Neuron (in vitro differentiated cells): ENCODE measurements around a stretch of chr16.

GRCh38 chr16:56934158-56934598, 2.2 kb downstream of the HERPUD1 start:
- PRO-cap: no peak

DNA sequence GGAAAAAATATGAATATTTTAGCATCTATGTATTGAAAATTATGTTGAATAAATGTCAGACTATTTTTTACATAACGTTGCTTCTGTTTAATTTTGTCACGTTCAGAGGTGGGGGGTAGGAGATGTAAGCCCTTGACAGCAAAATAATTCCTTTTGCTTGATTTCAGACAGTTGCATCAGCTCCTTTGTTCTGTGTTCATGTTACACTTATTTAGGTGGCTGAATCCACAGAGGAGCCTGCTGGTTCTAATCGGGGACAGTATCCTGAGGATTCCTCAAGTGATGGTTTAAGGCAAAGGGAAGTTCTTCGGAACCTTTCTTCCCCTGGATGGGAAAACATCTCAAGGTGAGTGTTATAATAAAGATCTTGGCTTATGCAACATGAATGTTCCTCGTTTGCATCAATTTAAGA, 4.5 kb downstream of the HERPUD1 start:
- PRO-cap: bidirectional peak, plus-strand start at position 230 of the sequence, minus-strand start at position 145 of the sequence

GRCh38 chr16:56944932-56945873, 13.3 kb downstream of the HERPUD1 start:
- PRO-cap: no peak

- PRO-cap: no peak
Observed at GRCh38 chr16:56951312-56951787, 10.4 kb upstream of the CETP start.

DNA sequence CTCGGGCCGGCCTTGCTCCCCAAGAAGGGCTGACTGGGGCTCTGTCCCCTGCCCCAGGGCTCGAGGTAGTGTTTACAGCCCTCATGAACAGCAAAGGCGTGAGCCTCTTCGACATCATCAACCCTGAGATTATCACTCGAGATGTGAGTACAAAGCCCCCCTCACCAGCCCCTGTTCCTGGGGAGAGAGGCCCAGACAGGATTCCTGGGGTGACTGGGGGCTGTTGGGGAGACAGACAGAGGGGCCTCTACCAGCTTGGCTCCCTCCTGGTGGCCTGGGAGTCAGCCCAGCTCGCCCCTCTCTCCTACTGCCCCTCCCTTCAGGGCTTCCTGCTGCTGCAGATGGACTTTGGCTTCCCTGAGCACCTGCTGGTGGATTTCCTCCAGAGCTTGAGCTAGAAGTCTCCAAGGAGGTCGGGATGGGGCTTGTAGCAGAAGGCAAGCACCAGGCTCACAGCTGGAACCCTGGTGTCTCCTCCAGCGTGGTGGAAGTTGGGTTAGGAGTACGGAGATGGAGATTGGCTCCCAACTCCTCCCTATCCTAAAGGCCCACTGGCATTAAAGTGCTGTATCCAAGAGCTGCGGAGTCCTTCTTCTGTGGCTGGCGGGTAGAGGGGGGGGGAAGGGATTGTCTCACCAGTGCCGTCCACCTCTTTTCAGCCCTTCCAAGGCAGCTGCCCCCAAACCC, 5.9 kb upstream of the NLRC5 start:
- PRO-cap: no peak

- PRO-cap: no peak
Observed at GRCh38 chr16:57023387-57024056, 34.2 kb downstream of the NLRC5 start.

DNA sequence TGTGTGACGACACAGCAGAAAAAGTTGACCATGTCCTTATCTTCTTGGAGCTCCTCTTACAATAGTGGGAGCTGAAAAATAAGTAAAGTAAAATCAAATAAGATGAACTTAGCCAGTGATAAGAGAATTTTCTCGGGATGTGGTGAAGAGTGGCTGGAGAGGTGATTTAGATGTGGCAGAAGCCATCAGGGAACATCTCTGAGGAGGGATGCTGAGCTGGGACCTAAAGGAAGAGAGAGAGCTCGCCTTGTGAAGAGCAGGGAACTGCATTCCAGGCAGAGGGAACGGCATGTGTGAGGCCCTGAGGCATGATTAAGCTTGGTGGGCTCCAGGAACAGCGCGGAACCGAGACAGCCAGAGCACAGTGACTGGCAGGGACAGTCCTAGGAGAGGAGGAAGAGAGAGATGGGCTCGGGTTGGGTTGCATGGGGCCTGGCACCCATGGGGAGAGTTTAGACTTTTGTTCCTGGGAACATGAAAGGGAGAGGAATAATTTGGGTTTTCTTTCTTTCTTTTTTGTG, 39.3 kb upstream of the CPNE2 start:
- PRO-cap: no peak

GRCh38 chr16:57060937-57062160, 31.0 kb upstream of the CPNE2 start:
- PRO-cap: bidirectional peak, plus-strand start at chr16:57061641, minus-strand start at chr16:57061597

DNA sequence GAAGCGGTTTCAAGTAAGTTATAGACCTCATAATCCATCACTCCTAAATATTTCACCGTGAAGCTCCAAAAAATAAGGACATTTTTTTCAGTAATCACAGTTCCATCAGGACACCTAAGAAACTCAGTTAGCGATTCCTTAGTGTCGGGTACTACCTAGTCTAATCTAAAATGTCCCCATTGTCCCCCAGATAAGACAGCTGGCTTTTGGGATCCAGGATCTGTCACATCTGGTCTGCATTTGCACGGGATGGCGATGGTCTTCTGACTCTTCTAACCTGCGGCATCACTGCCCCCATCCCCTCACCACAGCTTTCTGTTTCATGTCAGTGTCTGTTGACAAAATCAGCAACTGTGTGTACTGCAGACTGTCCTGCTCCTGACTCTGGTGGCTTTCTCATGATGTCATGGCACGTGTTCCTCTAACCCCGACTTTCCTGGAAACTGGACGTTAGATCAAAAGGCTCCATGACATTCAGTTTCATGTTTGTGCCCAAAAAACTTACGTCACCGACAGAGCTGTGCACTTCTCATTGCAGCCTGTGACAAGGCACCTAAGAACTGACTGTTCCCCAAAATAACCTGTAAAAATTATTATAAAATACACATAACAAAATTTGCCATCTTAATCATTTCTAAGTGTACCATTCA, 30.1 kb upstream of the CPNE2 start:
- PRO-cap: no peak

- PRO-cap: no peak
Observed at GRCh38 chr16:57142991-57143949, 42.6 kb downstream of the PSME3IP1 start.

DNA sequence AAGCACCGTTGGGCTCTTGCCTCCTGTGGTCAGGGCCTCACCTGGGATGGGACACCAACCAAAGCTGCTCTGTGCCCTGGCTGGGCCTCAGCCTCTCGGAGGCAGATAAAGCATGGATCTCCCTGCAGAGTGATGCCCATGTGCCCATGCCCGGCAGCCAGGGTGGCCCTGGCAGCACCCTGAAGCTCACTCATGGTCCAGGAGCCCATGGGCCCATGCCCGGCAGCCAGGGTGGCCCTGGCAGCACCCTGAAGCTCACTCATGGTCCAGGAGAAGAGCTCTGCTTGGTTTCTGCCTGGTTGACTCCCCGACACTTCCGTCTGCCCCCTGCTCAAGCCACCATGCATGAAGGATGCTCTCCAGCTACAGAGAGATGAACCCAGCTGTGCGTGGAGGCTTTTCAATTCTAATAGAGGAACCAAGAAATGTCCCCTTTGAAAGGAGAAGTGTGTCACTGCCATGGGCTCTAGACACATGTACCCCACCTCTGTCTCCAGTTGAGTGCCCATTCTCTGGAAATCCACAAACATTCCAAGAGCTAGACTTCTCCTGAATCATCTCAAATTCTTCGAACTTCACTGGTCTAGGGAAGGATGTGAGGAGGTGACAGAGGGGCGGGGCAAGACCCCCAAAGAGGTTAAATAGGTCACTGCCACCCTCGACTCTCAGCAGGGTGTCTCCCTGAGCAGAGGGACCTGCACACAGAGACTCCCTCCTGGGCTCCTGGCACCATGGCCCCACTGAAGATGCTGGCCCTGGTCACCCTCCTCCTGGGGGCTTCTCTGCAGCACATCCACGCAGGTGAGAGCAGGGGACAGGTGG, 8.8 kb downstream of the CCL17 start:
- PRO-cap: no peak

DNA sequence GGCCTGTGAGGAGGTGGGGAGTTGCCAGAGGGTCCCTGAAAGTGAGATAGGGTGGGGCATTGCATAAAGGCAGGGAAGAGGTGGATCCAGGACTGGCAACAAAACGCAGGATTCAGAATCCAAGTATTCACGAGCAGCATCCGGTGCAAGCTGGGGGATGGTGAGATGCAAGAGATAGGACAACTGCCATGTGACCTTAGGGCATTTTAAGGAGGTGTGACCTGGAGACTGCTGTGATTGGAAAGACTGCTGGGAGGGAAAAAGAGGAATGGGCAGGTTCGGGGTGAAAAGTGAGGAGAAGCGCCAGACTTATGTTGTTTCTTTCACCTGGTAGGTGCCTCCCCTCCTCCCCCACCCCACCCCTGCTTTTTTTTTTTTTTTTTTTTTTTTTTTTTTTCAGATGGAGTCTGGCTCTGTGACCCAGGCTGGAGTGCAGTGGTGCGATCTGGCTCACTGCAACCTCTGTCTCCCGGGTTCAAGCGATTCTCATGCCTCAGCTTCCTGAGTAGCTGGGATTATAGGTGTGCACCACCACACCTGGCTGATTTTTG, 13.5 kb downstream of the CCL17 start:
- PRO-cap: no peak

- PRO-cap: no peak
Observed at GRCh38 chr16:57433786-57434573, 13.2 kb downstream of the CIAPIN1 start.

DNA sequence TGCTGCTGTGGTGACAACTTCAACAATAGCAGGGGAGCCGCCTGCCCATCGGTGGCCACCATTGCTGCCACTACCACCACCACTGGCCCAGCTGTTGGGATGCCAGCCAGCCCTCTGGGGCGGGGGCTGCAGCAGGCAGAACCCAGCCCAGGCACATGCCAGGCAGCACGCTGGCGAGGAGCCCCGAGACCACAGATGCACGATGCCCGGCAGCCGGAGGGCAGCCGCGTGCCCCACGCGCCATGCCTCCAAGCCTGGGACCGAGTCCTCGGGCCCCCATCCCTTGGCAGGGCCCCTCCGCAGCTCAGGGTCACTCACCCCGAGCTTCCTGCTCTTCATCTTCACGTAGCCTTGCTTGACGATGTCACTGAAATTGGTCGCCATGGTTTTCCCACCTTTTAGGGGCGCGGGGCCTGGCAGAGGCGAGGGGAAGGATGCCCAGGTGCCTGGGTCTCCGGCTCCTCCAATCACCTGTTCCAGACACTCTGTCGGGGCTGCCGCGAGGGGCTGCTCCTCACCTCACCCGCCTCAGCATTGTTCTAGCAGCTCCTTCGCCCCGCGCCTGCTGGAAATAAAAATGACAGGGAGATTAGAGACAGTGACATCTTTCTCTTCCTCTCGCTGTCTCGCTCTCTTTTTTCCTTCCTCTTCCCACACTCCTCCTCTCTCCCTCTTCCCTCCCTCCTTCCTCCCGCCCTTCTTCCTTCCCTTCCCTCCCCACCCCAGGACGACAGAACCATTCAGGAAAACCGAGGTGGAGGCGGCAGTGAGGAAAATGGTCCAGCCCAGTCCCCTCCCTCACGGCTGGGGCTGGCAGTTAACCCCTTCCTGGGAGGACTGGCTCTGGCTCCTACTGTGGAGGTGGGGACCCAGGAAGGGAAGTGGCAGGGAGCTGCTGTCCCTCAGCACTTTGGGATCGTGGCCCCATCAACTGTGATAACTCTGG, 6.9 kb downstream of the DOK4 start:
- PRO-cap: bidirectional peak, plus-strand start at position 517 of the sequence, minus-strand start at position 541 of the sequence

DNA sequence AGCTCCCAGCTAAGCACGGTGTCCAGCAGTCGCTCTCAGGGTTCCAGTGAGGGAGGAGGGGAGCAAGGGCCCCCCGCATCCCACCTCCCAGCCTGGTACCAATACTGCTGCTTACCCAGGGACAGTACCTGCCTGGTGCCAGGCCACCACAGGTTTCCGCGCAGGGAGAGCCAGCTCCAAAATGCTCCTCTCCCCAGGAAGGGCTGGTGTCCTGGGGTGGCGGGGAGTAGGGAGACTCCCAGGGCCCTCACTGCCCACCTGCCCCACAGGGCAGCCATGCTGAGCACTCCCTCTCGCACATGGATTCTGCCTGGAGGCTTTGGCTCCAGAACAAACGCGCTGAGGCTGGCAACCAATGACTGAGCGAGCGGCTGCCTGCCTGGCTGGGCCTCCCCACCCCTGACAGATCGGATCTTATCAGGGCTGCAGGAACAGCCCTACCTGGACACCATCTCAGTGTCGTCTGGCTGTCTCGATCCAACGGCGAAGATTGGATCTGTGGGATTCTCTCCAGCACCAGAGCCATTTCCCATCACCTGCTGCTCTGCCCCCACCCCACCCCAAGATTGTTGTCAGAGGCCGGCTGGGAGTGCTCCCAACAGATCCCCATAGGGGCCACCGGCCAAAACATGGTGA, 2.3 kb downstream of the DOK4 start:
- PRO-cap: no peak

GRCh38 chr16:57517986-57518920, 18.1 kb downstream of the CCDC102A start:
- PRO-cap: no peak

GRCh38 chr16:57525579-57526409, 10.6 kb downstream of the CCDC102A start:
- PRO-cap: no peak

- PRO-cap: no peak
Observed at GRCh38 chr16:57590538-57590990, 37.9 kb upstream of the ADGRG1 start.

GRCh38 chr16:57592412-57593242, 35.8 kb upstream of the ADGRG1 start:
- PRO-cap: no peak

DNA sequence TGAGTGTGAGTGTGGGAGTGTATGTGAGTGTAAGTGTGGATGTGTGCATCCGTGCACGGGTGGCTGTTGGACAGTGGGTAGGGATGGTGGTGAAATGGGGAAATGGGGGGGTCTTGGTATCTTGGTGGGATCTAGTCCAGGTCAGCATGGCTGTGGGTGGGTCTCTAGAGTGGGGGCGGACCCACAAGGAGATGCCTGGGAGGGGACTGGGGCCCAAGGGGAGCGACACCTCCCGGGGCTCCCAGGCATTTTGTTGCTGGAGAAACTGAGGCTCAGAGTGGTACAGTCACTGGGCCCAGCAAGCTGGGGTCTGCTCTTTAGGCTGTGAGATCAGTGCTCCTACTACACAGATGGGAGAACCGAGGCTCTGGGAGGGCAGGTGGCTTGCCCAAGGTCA, 633 bp downstream of the ADGRG1 start:
- PRO-cap: no peak